Cardiac septum (tissue), 1 donor: ENCODE measurements around a stretch of chr14.

DNA sequence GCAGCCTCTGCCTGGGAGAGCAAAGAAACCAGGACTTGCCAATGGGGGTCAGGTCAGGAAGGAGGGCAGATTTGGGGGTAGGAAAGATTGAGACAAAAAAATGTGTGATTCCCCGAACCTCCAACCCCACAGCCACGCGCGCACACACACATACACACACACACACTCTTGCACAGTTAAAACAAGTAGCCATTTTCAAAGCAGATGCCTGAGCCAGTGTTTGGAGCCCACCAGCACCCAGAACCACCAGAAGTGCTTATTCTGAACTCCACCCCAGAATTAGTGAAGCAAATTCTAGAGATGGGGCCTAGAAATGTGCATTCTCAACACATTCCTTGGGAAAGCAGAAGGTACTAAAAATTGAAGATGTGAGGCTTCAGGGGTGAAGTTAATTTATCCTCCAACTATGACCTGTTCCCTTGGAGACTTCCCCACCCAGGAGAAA lies 87.5 kb upstream of the ZFP36L1 start:
- PRO-cap, result no peak

DNA sequence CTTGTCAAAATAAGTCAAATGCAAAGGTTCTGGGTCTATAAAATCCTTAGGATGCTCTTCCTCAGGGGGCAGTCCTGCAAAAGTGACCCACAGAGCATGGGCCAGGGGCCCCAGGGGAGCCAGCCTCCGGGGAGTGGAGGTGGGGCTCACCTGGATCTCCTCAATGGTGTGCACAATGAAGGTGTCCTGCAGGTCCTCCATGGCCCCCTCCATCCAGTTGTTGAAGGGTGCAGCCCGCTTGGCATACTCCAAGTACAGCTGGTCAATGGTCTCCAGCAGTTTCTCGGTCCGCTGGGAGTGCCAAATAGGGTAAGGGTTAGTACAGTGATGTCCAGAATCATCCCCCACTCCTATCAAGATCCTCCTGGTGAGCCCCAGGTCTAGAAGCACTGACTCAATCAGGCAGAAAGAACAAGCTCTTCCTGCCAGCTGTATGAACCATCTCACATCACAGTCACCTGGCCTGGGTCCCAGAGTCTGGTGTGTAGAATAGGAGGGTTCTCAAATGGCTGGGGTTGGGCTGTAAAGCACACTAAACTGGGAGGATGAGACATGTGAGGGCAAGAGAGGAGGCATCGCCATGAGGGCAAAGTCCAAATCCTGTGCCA lies 91.3 kb upstream of the ZFP36L1 start:
- PRO-cap, result no peak

DNA sequence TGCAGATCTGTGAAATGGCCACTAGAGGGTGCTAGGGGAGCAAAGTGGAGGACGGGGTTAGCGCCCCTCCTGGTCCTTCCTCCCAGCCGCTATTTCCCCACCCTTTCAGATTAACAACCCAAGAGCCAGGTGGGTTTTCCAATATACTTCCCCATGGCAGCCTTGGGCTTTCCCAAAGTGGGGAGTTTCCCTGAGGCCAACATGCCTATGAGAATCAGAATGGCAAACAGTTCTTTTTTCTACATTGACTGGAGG lies 67.4 kb downstream of the ACTN1 start:
- PRO-cap, result no peak

DNA sequence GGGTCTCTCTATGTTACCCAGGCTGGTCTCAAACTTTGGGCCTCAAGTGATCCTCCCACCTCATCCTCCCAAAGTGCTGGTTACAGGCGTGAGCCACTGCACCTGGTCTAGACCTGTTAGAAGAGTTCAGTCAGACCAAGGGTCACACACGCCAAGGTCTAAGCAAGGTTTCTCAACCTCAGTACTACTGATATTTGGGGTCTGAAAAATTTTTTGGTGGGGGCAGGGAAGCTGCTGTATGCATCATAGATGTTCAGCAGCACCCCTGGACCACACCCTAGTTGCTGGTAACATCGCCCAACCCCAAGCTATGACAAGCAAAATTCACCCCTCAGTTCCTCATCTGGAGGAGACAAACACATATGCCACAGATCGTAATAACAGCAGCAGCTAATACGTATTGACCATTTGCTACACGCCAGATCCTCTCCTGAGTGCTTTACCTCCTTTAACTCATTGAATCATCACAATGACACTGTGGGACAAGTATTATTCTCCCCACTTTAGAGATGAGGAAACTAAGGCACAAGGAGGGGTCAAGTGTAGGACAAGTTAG lies 46.5 kb downstream of the ACTN1 start:
- PRO-cap, result no peak

- PRO-cap, result bidirectional peak, plus-strand start at chr14:68958773, minus-strand start at chr14:68958634
Measured at GRCh38 chr14:68958320-68959087, 20.6 kb downstream of the ACTN1 start.

- PRO-cap, result no peak
Measured at GRCh38 chr14:69059704-69060280, 80.7 kb upstream of the ACTN1 start.

GRCh38 chr14:69445921-69446472 lies 38.5 kb upstream of the PLEKHD1 start:
- PRO-cap, result no peak

DNA sequence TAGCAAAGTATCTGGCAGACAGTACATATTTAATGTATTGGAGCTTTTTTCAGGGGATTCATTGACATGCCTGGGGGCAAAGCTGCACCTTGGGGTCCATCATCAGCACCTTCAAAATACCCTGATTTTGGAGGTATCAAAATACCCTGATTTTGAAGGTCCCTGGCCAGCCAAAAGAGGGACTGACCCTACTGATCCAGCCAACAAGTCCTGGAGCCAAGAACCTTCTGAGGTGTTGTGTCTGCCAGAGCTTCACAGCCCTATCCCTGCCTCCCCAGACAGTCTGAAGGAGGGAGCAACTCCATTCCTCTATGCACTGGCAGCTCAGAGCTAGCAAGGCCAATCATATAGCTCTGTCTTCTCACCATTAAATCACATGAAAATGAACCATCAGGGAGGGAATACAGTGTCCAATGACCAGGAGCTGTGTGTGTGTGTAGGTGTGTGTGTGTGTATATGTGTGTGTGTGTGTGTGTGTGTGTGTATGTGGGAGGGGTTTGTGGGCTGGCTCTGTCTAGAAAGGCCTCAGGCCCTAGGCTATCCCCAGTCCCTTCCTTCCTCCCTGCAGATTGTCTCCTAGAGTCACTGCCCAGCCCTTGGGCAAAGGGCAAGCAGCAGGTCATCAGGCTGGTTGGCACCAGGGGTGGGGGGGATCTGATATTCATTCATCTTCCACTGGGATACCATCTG lies 5.8 kb upstream of the SUSD6 start:
- PRO-cap, result no peak

GRCh38 chr14:69611074-69611265 lies 426 bp upstream of the SUSD6 start:
- PRO-cap, result no peak

GRCh38 chr14:69682831-69683744 lies 71.7 kb downstream of the SUSD6 start:
- PRO-cap, result no peak

DNA sequence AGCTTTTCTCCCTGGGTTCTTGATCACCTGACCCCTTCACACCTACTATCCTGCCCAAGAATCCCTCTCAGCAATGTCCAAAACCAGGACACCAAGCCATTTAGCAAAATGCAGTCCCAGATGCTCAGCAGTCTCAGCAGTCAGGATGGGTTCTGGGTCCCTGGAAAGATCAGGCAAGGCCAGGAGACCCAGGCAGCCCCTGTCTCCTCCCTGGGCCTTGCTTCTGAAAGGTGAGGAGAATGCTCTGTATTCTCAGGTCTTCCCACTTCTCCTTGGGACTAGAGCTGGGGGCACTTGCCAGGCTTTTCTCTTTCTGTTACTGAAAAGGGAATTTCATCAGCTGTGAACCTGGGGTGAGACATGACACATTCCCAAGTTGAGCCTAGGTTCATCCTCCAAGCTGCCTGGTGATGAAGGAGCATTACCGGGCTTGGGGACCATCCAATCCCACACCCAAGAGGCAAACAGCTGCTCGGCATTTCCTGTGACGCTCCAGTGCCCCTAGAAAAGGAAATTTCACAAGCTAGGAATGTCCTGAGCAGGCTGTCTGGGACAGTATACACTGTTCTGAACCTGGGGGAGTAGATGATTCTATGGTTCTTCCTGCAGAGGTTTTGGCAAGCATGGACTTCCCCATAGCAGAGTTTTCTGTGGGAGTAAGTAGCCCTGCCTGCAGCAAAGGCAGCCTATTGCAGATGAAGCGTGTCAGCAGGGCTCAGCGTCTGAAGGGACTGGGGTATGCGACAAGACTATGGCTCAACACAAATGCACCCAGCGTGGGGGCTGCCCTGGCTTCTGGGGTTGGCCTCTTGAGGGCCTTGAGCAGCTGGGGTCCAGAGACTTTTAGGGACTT lies 47.6 kb upstream of the SRSF5 start:
- PRO-cap, result unidirectional peak, plus-strand start at position 689 of the sequence

GRCh38 chr14:70005192-70005756 lies 126.1 kb downstream of the SMOC1 start:
- PRO-cap, result no peak

DNA sequence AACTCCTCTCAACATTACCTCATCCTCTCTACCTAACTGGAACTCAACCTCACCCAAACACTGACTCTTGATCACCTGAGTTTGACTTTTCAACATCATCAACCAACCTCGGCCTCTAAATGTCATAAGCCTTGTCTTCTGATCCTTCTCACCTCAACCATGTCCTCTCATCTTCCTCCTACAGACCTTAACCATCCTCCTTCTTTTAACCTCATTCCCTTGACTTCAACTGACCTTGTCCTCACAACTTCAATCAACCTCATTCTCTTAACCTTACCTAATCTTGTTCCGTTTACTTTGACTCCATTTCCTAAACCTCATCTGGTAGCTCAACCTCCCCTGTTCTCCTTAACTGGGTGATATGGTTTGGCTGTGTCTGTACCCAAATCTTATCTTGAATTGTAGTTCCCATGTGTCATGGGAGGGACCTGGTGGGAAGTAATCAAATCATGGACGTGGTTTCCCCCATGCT lies 19.8 kb downstream of the COX16 start:
- PRO-cap, result no peak

DNA sequence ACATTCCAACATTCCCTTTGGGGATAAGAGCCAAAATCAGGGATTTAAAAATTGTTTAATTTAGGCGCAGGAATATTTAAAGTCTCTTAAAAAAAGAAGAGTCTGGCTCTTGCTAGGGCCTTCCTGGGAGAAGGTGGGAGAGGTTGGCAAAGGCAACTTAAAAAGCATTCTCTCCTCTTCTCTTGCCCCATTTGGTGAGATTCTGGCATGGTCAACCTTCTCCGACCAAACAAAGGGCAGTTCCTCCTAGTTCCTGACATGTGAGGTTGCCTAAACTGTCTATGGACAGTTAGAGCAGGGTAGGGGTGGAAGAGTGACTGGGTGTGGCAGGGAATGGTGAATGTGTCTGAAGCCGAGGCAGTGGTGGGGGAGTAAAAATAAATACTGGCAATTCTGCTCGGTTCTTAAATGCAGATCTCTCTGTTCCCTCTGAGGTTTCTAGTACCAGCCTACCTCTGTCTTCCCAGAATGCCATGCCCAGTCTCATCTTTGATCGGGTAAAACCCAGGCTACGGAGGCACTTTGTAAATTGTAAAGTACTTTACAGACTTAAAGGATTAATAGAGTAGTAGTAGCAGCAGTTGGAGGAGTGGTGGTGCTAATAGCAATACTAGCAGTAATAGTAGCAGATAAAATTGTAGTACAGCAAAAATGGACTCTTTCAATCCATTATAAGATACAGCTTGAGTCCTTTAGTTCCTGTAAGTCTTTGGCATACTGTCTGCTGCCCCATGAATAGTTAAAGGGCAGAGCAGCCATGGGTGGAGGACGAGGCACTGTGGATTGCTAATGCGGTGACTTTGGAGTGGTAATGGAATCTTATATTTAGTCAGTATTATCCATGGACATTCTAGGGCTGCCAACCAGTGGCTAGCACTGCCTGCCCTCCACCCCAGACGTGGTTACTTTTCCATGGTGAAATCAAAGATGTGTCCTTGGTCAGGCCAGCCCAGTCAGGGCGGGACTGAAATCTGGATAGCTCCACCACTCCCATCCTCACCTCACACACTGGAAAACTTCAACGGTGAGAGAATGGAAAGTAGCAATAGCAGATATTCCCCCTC lies 1.9 kb downstream of the TTC9 start:
- PRO-cap, result no peak

GRCh38 chr14:70666928-70667264 lies 25.2 kb downstream of the TTC9 start:
- PRO-cap, result no peak

GRCh38 chr14:70671019-70671667 lies 29.4 kb downstream of the TTC9 start:
- PRO-cap, result no peak

DNA sequence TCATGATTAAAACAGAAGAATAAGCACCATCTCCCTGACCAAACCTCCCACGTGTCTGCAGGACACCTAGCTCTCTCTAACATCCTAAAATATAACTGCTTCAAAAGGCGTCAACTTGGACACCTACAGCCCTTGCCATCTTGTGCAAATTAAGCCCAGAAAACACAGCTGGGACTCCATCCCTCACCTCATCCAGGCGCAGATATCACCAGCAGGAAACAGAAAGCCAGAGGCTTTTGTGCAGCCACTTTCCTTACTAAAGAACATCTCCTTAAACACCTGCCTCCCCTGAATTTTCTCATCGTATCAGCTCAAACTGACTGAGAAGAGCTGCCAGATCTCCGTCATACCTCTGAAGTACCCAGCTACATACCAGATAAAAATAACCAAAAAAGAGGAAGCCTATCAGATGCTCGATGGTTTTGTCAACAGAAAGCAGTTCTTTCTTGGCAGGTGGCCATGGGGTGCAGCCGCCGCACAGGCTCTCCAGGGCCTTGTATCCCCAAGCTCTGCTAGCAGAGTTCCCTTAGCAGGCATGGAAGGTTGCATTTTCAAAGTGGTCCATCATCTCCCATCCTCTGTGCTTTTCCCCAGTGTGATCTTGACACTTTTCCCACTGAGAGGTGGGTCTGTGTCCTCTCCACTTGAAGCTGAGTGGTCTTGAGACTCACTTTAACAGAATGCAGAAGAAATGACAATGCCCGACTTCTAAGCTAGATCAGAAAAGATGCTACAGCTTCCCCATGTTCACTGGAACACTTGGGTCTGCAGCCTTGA lies 28.7 kb downstream of the MAP3K9 start:
- PRO-cap, result no peak

- PRO-cap, result no peak
Measured at GRCh38 chr14:71031395-71031756, 124.1 kb downstream of the PCNX1 start.

DNA sequence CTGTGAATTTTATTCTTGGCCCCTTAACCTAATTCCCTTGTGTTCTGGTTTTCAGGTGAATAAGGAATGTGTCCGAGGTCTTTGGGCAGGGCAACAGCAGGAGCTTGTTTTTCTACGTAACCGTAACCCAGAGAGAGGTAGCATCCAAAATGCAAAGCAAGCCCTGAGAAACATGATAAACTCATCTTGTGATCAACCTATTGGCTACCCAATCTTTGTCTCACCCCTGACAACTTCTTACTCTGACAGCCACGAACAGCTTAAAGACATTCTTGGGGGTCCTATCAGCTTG lies 196.0 kb downstream of the PCNX1 start:
- PRO-cap, result no peak

DNA sequence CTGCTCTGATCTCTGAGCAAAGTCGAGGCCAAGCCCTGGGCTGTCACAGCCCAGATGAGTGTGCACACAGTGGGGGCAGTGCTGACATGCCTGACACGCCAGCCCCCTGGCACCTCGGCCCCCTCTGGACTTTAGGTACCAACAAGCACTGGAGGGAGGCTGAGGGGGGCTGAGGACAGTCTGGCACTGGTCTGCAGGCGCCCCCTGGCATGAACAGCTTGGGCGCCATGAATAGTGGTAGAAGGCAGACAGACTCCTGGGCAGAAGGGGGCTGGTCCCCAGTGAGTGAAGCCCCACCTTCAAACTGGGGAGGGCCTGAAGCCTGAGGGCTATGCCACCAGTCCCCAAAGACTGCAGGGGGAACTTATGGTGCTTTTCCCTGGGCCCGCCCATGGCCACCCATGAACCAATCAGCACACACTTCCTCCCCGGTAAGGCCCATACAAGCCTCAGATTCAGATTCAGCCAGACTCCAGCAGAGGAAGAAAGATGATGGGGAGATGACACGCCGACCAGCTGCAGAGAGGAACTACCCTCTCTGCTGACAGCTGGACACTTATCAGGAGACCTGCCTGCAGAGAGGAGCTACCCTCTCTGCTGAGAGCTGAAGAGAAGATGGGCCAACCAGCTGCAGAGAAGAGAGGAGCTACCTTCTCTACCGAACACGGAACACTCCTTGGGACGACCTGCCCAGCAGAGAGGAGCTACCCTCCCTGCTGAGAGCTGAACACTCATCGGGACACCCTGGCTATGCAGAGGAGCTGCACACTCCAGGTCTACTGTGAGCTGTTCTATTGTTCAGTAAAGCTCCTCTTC lies 88.6 kb upstream of the SIPA1L1 start:
- PRO-cap, result unidirectional peak, plus-strand start at position 478 of the sequence